SUDHL5 (cell line): ENCODE measurements around the gene SH3GLB2.

GRCh38 chr9:128175209-128175683 lies 15.2 kb downstream of the BBLN start:
- PRO-cap = no peak

DNA sequence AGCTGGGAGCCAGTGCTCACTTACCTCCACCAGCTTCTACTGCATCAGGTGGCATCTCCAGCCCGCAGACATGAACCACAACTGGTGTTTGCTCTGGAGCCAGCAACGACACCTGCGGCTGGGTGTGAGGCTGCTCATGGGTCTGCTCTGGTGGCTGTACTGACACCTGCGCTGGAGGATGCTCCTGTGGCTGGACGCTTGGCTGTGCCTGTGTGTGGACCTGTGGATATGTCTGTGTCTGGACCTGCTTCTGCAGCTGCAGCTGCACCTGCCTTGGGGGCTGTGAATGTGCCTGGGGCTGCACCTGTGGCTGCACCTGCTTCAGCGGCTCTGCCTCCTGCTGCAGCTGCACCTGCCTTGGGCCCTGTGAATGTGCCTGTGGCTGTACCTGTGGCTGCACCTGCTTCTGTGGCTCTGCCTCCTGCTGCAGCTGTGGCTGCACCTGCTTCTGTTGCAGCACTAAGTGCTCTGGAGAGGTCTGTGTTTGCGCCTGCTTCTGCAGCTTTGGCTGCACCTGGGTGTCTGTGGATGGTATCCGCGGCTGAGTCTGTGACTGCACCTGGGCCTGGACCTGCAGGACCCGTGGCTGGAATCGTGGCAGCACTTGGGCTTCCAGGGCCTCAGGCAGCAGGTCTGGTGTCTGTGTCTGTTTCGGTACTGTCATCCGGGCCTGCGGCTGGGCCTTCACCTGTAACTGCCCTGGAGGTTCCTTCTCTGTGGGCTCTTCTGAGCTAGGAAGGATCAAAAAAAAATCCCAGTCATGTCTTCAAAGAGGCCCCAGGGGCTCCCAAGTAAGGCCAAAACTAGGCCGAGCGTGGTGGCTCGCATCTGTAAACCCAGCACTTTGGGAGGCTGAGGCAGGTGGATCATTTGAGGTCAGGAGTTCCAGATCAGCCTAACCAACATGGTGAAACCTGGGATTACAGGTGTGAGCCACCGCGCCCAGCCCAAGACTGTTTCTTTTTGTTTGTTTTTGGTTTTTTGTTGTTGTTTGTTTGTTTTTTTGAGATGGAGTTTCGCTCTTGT lies 12.4 kb downstream of the CIZ1 start:
- PRO-cap = no peak

DNA sequence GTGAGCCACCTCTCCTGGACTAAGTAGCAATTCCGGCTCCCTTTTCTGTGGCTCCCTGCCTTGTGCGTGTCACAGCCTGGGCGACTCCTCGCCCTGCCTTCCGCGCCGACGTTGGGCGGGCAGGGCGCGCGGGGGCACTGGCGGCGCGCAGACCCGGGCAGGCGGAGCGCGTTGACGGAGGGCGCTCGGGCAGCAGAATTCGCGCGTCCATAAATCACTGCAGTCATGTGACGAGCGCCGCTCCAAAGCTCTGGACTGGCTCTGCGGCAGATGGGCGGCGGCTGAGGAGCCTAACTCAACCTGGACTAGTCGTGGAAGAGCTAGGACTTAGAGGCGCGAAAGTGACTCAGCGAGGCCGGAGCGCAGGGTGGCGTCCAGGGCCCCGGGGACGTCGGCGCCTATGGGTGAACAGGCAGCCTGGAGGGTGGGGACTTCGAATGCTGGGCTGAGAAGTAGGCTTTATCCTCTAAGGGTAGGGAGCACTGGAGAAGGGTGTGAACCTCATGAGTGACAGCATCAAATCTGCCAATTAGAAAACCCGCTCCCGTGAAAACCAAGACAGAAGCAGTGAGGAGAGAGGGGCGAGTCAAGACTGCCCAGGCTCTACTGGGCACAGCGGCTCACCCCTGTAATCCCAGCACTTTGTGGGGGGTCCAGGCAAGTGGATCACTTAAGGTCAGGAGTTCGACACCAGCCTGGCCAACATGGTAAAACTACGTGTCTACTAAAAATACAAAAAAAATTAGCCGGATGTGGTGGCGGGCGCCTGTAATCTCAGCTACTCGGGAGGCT lies 1.6 kb upstream of the CIZ1 start:
- PRO-cap = no peak

DNA sequence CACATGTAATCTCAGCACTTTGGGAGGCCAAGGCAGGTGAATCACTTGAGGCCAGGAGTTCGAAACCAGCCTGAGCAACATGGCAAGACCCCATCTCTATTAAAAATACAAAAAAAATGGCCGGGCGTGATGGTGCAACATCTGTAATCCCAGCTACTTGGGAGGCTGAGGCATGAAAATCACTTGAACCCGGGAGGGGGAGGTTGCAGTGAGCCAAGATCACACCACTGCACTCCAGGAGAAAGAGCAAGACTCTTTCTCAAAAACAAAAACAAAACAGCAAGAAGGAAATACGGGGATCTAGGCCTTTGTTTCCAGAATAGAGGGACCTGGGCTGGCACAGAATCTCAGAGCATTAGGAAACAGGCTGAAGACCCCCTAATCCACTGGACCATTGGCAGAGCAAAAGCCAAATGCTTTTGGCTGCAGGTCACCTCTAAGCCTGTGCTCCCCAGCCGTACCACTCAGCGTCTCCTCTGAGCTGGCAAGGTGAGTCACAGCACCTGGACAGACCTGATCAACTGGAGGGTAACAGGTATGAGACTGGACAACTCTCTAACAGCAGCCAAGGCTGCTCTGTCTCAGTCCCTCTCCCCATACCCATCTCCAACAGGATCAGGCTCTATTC lies 4.9 kb downstream of the GOLGA2 start:
- PRO-cap = no peak

DNA sequence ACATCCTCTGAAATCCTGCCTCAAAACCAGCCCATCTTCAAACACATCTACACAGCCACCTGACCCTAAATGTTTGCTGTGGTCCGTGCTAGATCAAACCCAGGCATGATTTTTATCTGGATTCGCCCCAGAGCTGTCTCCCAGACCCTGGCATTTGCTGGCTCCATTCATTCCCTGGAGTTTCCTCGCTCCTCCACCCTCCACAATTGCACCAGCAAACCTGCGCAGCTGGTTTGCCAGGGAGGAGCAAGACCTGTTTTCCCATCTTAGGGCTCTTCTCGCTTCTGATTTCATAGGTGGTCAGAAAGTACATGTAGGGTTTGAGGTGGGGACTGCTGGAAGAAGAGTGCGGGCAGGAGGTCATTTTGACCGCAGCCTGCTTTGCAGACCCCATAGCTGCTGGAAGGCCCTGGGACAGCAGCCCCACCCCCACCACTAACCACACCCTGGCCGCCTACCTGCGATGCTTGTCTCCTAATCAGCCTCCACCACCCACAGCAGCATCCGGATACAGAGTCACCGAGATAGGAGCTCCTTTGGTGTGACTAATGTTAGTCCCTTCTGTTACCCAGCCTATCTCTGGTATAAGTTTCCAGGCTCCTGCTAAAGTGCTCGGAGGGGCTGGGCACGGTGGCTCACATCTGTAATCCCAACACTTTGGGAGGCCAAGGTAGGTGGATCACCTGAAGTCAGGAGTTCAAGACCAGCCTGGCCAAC lies 22.8 kb downstream of the SWI5 start:
- PRO-cap = no peak

- PRO-cap = no peak
Measured at GRCh38 chr9:128352464-128352854, 12.1 kb downstream of the SLC27A4 start.

DNA sequence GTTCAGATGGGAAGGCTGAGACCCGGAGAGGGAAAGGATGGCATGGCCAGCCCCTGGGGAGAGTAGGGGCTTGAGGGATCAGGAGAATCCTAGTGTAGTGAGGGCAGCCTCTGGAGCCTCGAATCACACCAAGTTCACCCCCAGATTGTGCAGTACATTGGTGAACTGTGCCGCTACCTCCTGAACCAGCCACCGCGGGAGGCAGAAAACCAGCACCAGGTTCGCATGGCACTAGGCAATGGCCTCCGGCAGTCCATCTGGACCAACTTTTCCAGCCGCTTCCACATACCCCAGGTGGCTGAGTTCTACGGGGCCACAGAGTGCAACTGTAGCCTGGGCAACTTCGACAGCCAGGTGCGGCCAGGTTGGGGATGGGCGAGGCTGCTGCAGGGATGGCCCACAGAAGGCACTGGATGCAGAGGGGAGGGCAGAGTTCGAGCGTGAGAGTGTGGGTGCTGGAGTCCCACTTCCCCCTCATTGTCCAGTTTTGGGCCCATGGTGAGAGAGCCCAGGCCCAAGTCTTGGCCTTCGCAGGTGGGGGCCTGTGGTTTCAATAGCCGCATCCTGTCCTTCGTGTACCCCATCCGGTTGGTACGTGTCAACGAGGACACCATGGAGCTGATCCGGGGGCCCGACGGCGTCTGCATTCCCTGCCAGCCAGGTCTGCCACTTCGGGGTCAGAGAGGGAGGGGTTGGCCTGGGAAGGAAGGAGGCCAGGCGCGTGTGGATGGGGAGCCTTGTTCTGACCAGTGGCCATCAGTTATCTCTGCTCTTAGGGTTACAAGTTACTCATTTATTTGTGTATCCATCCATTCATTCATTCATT lies 12.8 kb downstream of the SLC27A4 start:
- PRO-cap = no peak

- PRO-cap = no peak
Measured at GRCh38 chr9:128624383-128625111, 32.1 kb downstream of the DYNC2I2 start.

- PRO-cap = no peak
Measured at GRCh38 chr9:128628378-128628889, 28.2 kb downstream of the DYNC2I2 start.

- PRO-cap = no peak
Measured at GRCh38 chr9:128803527-128804309, 14.6 kb upstream of the ENDOG start.

GRCh38 chr9:128878281-128878913 lies 3.4 kb downstream of the KYAT1 start:
- PRO-cap = no peak

GRCh38 chr9:128902782-128903193 lies 18.0 kb upstream of the PHYHD1 start:
- PRO-cap = no peak

GRCh38 chr9:129027399-129028440 lies at the start of gene SH3GLB2:
Gene SH3GLB2, minus strand, starts transcription at chr9:129028331.
- PRO-cap = bidirectional peak, plus-strand start at chr9:129028141, minus-strand start at chr9:129028024; bidirectional peak, plus-strand start at chr9:129028554, minus-strand start at chr9:129028308

GRCh38 chr9:129139180-129139748 lies 28.0 kb downstream of the PTPA start:
- PRO-cap = unidirectional peak, plus-strand start at chr9:129139365; unidirectional peak, plus-strand start at chr9:129139493

DNA sequence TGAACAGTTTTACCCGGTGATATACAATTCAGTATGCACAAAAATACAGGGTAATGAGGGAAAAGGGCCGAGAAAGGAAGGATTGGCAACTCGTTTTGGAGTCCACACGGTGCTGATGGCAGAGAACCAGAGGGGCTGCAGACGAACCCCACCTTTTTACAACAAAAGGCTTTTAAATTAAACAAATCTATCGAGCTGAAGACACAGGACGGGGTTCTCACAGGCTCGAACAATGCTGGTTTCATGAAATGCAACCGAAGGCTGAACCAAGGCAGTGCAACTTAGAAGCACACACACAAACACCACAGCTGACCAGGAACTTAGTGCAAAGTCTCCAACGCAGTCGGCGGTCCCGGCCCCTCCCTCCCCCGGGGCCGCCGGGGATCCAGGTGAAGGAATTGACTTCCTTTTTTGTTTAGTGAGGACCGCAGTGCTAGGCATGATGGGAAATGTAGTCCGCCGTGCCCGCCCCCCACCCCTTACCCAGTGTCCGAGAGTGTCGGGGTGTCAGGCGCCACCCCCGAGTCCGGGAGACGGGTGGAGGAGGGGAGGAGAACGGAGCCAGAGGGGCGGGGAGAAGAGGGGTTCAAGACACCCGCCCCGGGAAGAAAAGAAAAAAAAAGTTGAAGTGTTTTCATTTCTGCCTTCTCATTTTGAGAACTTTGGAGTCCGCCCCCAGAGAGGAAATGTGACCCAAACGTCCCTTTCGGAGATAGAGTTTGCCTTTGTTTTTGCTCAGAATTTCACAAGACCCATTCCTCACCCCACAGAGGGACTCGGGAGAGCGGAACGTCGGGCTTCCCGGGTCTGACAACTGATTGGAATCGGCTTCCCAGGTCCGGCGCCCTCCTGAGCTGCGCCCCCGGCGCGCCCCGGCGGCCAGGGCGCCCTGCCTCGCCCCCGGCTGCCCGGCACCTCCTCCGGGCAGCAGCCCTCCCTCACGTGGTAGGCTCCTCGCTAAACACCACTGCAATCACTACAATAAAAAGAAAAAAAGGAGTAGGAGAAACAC lies 2.2 kb downstream of the IER5L start:
- PRO-cap = unidirectional peak, minus-strand start at position 322 of the sequence

DNA sequence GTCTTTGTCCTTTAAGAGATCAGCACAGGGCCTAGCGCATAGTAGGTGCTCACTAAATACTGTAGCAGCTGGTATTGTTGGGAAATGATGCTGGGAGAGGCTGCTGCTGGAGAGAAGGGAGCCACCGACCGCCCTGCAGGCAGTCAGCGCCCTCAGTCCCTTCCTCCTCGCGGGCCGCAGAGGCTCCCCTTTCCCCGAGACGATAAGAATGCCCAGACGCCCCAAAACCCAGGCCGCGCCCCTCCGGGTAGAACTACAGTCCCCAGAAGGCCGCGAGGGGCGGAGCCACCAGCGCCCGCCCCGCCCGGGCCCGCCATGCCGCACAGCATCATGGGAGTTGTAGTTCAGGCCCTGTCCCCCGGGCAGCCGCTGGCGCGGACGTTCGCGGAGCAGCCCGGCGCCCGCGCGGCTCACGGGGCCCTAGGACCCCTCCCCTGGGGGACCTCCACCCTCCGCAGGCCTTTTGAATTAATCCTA lies 24.6 kb upstream of the IER5L start:
- PRO-cap = no peak

DNA sequence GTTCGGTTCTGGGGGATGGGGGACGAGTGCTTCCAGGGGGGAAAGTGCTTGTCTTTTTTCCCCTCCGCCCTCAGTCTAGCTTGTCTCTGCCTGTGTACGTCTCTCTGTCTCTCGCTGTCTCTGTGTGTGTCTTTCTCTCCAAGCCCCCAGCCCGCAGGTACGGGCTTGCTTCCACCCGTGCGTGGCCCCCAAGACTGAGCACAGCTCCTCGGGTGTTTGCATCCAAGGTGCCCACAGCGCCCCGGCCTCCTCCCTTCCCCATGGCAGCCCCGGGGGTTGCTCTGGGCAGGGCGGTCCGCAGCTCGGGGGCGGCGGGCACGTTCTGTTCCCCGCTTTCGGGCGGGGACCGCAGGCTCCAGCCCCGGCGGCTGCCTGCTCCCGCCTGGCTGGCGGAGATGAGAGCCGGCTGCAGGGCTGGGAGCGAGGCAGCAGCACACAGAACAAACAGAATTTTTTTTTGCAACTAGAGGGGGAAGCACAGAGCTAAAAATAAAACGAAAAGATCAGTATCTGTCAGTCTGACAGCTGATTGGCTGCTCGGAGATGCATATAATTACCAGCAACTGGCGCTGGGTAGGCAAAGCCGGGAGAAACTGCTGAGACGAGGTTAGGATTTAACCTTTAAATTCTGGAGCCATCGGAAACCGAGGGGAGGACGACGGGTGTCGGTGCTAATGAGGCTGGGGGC lies 142.5 kb upstream of the IER5L start:
- PRO-cap = no peak

DNA sequence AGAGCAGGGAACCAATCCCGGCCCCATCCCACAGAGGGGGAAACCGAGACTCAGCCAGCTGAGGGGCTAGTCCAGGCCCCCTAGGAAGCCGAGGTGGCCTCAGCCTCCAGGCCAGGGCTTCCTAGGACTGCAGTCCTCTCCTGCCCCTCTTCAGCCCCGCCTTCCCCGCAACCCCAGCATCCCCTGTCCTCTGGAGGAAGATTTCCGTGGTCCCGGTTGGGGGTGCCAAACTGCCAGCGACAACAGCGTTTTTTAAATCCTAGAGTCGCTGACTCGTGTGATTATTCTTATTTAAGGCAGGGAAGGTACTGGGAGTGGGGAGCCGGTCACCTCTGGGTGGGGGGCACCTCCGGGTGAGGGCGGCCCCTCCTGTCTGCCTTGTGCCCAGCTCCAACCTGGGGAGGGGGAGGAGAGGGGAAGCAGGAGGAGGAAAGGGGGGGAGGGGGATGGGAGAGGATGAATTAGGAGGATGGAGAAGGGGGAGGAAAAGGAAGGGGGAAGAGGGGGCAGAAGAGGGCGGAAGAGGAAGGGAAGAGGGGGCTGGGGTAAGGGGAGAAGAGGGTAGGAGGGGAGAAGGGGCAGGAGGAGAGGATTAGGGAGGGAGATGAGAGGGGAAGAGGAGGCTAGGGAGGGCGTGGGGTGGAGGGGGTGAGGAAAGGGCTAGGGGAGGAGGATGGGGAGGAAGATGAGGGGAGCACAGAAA lies 173.1 kb upstream of the IER5L start:
- PRO-cap = no peak

DNA sequence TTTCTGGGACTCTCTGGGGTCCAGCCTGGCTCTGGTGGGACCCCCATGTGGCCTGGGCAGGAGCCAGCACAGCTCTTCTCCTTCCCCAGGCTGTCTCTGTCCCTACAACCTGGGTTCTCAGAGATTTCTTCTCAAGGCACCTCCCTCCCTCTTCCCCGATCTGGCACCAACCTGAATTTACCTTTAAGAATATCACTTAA lies 218.0 kb downstream of the C9orf50 start:
- PRO-cap = no peak

DNA sequence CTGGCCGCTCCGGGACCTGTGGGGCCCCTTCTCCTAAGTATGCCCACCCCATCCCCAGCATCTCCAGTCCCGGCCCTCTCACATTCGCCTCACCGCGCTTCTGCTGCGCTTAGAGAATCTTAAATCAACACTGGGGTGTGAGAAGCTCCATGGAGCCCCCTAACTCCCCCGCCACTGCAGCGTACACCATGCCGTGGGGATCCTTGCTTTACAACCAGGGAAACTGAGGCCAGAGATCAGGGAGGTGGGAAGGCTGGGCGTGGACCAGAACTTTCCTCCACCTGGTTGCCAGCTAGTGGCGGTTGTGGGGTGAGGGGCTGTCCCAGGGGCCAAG lies 161.3 kb downstream of the C9orf50 start:
- PRO-cap = no peak